Panc1 (cell line): ENCODE measurements around a stretch of chr12.

DNA sequence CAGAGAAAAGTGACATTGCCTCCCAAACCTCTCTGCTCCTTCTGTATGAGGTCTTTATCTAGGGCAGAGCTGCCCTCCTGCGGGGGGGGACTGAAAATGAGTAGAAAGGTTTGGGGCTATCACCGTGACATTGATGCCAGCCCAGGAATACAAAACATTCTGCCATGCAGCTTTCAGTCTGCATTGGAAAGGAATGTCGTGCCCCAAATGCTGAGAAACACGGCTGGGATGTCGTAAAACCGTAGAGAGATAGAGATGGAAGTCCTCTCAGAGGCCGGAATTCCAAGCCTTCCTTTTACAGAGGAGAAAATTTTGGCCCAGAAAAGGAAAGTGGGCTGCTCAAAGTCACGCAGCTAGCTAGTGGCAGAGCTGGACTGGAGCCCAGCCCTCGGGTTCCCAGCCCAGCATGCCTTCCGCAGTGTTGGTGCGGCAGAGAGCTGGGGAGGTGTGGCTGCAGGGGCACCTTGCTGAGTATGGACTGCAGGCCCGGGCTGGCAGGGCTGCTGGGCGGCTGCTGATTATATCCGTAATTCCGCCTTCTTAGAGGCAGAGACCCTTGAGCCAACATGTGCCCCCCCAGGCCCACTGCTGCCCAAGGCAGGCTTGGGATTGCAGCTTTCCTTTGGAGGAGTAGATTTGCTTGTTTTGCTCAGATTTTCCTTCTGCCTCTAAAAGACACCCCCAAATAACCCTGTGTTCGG, 50.3 kb downstream of the KCNA1 start:
- RRBS, 2 experiments, result no CpG with 5 or more reads among the region's 16 CpGs

- RRBS, 2 experiments, result no CpG with 5 or more reads among the region's 6 CpGs
Measured at GRCh38 chr12:5010045-5010504, 33.6 kb upstream of the KCNA5 start.

DNA sequence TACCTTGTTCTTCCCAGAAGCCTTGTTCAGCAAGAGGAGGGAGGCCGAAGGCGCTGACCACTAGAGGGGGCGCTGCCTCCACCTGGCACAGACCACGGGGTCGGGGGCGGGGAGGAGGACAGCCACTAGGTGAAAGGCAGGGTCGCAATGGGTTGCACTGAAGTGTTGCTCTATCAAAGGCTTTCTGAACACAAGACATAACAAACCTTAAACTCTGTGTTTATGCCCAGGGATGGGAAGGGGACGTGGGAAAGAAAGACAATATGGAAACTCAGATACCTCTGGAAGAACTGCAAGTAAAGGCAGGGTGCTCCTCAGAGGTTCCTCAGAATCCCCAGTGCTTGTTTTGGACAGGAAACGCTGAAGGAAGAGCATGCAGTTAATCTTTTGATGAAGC, 157.0 kb downstream of the KCNA5 start:
- RRBS, 2 experiments, result no CpG with 5 or more reads among the region's 9 CpGs

- RRBS, 2 experiments, result no CpG with 5 or more reads among the region's 27 CpGs
Measured at GRCh38 chr12:5290262-5290813, 141.6 kb upstream of the NTF3 start.

GRCh38 chr12:5993781-5994817, 49.0 kb upstream of the ANO2 start:
- RRBS, 2 experiments, result no CpG with 5 or more reads among the region's 16 CpGs

GRCh38 chr12:6070328-6070991, 54.0 kb downstream of the VWF start:
- RRBS, 2 experiments, result no CpG with 5 or more reads among the region's 5 CpGs

- RRBS, 2 experiments, result no CpG with 5 or more reads among the region's 3 CpGs
Measured at GRCh38 chr12:6088494-6088811, 36.0 kb downstream of the VWF start.

- RRBS, 2 experiments, result no CpG with 5 or more reads among the region's 25 CpGs
Measured at GRCh38 chr12:6115975-6117313, 8.0 kb downstream of the VWF start.

- RRBS, 2 experiments, result 66 to 88% methylated on average over 3 of the region's 20 CpGs
Measured at GRCh38 chr12:6120807-6121587, 3.5 kb downstream of the VWF start.

DNA sequence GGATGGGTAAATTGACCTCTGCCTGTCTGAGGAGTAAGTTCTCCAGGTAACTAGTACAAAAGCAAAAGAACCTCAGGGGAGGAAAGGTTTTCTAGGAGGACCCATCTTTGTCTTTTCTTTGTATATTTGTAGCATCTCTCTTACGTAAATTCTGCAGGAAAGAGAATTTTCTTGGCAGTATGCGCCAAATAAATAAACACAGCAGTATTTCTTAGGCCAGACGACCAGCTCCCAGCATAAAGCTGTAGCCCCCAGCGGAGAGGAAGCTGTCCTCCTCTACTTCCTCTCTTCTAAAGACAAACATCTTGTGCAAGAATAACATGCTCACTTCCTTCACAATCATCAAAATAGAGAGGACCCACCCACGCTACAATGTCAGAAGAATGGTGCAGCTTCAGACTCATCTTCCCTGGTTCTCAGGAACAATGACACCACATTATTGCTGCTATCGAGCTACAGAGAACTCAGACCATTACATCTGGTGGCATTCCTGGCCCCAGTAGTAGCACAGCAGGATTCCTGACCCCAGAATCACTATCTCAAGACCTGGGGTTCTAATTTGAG, 16.5 kb upstream of the VWF start:
- RRBS, 2 experiments, result no CpG with 5 or more reads among the region's 6 CpGs

DNA sequence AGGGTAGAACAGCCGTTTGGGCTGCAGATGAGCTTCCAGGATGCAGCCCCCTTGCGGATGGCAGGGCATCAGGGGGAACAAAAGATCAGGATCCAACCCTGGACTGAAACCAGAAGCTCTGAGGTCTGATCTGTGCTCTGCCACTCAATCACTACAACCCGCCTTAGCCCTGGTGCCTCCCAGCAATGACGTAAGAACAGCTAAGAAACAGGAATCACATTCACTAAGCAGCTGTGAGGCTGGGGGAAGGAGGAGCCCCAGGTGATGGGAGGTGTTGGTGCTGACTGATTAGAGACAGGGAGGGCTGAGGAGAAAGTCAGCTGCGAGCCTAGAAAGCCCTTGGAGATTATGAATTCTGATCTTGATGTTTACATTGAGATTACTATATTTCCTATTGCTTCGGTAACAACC, 6.3 kb upstream of the CD9 start:
- RRBS, 2 experiments, result no CpG with 5 or more reads among the region's 6 CpGs

- RRBS, 2 experiments, result no CpG with 5 or more reads among the region's 18 CpGs
Measured at GRCh38 chr12:6230386-6231176, 30.4 kb downstream of the CD9 start.

- RRBS, 2 experiments, result 28 to 30% methylated on average over 3 of the region's 10 CpGs
Measured at GRCh38 chr12:6279665-6280497, 30.6 kb upstream of the PLEKHG6 start.

- RRBS, 2 experiments, result no CpG with 5 or more reads among the region's 12 CpGs
Measured at GRCh38 chr12:6328855-6329146, 13.1 kb downstream of the TNFRSF1A start.

- RRBS, 2 experiments, result no CpG with 5 or more reads among the region's 13 CpGs
Measured at GRCh38 chr12:6368006-6368599, 7.3 kb downstream of the SCNN1A start.

DNA sequence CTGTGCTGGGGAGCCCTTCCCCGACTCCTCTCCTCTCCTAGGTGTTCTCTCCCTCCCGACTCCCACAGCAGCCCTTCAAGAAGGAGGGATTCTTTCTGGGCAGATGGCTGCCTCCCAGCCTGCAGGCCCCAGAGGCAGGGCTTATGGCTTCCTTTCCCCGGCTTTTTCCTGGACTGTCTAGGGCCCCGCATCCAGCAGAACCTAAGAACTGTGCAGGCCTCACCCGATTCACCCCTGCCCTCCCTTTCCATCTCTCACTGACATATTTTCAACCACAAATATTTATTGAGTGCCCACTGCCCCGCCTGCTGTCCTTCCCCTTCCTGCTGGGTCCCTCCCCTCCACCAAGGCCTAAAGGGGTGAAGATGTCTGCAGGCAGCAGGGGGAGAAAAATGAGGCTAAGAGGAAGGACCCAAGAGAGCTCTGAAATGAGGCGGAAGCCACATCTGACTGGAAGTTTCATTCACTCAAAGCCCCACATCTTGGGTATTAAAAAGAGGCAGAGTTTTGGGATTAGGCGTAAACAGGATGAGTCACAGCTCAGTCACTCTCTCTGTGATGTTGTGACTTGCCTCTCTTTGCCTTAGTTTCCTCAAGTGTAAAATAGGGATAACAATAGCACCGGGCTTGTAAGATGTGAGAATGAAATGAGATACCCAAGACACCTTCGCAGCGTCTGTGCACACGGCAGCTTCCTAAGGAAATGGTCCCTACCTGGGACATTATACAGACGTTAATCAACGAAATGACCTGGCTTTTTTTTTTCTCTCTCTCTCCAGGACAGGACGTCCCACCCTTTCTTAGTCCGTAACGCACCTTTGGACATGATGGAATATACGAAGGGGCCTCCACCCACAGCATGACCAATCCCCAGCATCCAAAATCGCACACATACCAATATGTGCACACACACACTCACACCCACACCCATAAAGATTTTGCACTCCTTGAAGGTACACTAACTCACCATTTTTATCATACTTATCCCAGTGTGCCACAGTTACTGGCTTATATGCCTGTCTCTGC, 2.7 kb downstream of the SCNN1A start:
- RRBS, 2 experiments, result no CpG with 5 or more reads among the region's 19 CpGs

GRCh38 chr12:6392487-6392911, 8.5 kb downstream of the LTBR start:
- RRBS, 2 experiments, result no CpG with 5 or more reads among the region's 6 CpGs

DNA sequence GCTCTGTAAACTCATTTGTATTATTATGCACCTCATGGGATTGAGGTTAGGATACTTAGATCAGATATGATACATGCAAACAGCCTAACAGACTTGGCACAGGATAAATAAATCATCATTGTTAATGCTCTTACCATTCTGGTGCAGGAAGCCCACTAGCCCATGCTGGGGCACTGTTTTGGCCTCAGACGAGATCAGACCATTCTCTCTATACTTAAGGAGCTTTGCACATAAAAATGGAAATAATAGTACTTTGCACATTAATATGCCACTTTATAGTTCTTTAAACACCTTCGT, 466 bp downstream of the NCAPD2 start:
- RRBS, 2 experiments, result no CpG with 5 or more reads among the region's 2 CpGs

GRCh38 chr12:6507301-6508362, 13.7 kb downstream of the NCAPD2 start:
- RRBS, 2 experiments, result no CpG with 5 or more reads among the region's 20 CpGs

DNA sequence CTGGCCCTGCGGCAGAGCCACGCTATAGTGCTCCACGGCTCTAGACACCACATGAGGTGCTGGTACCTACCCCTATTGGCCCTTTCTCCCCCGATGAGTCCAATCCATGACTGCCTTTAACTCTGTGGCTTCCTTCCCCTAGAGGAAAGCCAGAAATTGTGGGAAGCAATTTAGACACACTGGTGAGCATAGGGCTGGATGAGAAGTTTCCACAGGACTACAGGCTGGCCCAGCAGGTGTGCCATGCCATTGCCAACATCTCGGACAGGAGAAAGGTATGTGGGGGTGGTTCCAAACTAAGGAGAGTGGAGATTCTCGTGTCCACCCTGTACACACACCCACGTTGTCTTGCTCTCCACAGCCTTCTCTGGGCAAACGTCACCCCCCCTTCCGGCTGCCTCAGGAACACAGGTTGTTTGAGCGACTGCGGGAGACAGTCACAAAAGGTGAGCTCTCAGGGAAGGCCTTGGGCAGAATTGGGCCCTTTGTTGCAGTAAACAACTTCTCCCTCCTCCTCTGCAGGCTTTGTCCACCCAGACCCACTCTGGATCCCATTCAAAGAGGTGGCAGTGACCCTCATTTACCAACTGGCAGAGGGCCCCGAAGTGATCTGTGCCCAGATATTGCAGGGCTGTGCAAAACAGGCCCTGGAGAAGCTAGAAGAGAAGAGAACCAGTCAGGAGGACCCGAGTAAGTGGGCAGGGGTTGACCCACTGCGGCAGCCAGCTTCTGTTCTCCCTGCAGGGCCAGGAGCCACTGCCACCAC, 8.2 kb upstream of the GAPDH start:
- RRBS, 2 experiments, result no CpG with 5 or more reads among the region's 14 CpGs